Hair follicle dermal papilla cell (primary cell): ENCODE measurements around the genes LRRIQ1, NTS, CEP290 and DUSP6.

GRCh38 chr12:80878353-80878750 is 59.4 kb downstream of the LIN7A start:
- CAGE, long polyA plus RNA: no peak

DNA sequence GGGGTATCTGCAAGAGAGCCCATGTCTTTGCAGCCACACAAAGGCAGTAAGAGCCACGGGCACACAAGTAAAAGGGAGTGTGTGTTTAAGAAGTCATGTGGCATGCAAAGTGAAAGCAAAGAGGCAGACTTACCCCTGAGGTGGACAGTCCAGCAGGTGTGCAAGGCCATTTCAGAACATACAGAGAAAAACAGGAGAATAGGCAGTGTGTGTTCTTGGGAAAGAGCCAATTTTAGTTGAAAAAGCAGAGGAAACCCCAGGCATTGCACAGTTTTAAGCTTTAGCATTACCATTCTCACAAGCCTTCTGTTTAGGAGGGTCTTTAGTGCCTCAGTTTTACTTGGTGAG is 26.8 kb upstream of the TMTC2 start:
- CAGE, long polyA plus RNA: no peak

DNA sequence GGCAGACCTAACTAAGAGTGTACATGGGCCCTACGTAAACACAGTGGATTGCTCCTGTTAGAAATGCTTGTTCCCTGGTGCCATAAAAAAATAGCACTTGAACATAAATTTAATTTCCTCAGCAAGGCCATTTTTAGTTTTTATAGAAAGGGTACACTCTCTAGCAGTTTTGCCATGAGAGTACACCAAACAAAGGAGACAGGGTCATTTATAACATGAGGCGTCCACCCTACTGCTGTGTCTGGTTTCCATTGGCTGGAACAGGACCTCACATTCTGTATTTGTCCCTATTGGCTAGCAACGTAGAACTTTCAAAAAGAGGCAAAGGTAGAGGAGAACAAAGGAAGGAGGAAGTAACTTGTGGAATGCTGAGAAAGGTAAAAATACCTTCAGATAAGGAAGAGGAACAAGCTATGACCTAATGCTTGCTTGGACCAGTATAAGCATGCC is 118.1 kb downstream of the TMTC2 start:
- CAGE, long polyA plus RNA: no peak

DNA sequence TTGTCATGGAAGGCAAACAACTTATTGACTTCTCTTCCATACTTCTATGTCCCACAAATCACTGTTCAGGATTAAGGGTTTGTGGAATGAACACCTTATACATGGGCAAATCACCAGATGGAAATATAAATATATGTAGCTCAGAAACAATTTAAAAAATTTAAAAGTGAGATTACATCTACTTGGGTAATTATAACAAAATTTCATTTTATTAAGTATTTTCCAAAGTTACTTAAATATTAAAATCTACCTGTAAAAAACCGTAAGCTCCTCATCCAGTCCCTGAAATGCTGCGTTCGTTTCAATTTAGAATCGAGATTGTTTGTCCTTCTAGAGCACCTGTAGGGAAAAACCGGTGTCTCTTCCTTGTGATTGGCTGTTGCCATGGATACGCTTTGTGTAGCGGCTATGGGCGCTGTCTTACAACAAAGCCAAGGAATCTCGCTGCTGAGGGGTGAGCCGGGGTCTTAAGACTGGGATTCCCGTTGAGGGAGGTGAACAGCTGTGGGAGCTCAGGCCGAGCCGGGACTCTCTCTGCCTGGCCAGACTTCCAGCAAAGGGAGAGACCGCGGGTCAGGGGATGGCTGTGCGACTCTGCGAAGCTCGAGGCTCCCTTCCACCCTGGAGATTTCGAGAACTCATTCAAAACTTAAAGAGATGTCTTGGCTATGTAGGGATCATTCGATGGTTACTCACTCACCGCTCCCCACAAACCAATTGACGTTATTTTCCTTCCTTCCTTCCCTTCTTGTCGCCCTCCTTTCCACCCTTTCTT is at the start of gene LRRIQ1:
LRRIQ1 (plus strand) TSS at position 398 of the 775 bp plus-strand sequence.
- CAGE, long polyA plus RNA: no peak

DNA sequence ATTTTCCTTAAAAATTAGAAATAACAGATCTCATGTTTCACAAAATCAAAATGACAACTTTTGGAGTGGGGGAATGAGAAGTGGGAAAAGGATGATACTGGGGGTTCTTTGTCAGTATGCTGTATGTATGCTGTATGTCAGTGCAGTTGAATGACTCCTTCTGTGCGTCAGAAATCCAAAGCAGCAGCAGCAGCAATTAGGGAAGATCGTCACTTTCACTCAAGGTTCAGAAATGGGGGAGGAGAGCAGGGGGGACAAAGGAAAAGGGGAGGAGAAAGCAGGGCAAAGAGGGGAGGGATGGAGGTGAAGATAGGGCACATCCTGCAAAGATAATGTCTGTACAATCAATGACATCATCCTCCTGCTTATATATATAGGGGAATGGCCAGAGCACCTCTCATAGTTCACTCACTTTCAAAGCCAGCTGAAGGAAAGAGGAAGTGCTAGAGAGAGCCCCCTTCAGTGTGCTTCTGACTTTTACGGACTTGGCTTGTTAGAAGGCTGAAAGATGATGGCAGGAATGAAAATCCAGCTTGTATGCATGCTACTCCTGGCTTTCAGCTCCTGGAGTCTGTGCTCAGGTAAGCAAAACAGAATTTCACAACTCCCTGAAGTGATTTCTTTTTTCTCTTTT is at the start of gene NTS:
NTS (plus strand) TSS at position 400 of the 634 bp plus-strand sequence.
- CAGE, long polyA plus RNA: no peak

GRCh38 chr12:86601095-86601552 is 344.9 kb upstream of the MGAT4C start:
- CAGE, long polyA plus RNA: no peak

DNA sequence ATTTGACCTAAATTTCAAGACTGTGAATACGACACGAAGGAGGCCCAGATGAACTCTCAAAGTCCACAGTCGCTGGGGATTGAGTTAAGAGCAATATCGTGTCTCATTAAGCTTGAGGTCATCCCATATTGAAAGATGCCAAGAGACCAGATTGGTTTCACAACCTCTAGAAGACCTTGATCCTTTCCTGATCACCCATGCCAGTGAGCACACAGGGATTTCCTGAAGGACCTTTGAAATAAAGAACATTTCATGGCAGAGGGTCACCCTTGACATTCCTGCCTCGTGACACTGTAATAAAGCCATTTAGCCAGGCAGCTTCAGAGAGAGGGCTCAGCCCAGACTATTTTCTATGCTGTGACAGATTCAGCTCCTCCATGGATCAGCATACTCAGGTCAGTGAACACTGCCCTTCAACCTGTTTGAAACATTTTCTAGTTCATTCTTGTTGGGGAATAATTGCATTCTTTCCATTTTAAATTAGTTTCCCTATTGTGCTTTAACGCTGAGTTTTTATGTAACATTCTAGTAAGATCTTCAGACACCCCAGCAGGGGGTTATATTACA is 213.3 kb downstream of the C12orf50 start:
- CAGE, long polyA plus RNA: no peak

DNA sequence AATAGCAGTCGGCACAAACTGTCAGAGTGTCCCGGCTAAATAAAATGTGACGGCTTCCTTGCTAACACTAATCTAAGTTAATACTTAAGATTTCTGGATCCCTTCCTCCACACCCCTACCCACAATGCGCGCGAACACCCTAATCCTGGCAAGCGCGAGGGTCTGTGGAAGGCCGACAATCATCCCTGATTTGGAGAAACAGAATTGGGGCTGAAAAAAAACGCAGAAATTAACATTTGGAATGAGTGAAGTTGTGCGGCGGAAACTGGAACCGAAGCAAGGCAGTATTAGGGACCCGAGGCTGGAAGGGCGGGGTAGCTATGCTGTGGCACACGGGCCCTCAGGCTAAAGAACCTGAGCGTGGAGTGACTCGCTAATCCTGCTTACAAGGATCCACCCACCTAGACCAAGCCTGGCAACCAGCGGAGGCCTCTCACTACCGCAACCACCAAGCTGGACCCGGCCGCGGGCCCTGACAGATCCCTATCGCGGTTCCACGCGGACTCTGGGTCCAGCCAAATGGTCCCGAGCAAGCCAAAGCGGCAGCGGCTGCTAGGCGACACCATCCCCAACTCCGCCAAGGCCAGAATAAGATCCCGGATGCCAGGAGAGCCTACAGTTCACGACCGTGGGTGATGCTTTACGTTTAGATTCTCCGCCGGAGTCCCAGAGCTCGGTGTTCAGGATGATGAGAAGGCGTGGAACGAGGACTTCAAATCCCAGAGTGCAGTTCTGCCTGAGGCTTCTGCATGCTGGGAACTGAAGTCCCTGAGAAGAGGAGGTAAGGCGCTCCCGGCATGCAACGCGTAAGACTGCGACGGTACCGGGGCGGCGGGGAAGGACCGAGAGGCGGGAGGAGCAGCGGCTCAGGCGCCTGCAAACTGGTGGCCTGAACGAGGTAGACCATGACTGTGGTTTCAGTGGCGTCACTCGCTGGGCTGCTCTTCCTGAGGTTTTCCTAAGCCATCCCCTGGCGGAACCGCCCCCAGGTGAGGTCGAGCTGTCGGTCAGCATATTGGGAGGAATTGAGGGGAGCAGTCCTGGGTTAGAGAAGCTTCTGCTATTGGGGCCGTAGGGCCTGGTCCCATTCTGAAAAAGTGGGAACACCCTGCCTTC is at the start of gene CEP290:
CEP290 (minus strand) TSS at position 590 of the 1,116 bp plus-strand sequence.
- CAGE, long polyA plus RNA: no peak

DNA sequence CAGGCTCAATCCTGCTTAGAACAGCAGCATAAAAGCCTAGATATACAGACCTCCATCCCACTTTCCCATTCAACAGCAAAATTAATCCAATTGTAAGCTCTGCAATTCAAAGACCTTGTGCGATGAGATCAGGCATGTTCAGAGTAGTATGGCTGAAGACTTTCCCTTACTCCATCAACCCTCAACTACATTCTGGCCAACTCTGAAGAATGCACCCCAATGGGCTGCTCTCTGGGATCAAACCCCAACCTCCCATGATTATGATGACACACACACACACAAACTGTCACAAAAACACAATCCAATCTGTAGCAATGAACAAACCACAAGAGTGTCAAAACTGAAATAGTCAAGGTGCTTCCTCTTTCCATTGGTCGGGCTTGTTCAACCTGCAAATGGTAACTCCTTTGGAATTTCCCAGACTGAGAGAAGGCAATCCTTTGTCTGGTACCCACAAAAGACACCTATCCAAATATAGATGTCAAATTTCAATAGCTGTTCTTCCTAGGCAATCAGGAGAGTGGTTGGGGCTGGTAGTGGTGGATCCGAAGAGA is 191.8 kb downstream of the KITLG start:
- CAGE, long polyA plus RNA: no peak

DNA sequence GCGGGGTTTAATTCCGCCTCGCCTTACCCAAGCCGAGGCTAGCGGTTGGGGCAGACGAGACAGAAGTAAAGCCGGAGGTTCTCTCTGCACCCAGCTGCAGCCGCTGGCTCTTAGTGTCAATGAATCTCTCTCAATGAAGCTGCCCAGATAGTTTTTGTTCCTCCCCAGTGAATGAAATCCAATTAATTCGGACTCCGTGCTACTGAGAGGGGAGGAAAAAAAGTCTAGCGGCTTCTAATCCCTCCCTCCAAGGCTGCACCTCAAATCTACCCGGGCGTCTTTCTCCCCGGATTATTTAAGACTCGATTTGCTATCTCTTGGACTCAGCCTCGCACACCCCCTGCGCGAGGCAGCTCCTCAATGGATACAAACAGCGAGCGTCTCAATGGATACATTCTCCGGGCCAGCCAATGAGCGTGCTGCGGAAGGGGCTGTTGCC is at the start of gene DUSP6:
DUSP6 (minus strand) TSS at position 366 of the 439 bp plus-strand sequence.
- CAGE, long polyA plus RNA: no peak

DNA sequence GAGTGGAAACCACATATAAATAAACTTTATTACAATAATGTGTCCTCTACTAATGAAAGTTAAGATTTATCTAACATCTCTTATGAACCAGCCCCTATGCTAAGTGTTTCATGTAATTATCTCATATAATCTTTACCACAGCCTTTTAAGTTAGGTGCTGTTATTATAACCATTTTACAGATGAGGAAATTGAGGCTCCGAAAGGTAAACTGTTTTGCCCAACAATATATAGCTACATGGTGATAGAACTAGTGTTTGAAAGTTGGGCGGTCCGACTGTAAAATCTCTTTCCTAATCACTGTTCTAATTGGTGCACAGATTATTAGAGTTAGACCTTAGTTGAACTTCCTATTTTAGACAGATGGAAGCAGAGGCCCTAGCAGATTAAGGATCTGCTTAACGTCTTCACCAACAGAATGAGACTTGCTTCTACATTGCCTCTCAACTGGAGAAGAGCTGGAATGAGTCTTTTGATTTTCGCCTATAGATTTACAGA is 30.0 kb upstream of the DUSP6 start:
- CAGE, long polyA plus RNA: no peak

DNA sequence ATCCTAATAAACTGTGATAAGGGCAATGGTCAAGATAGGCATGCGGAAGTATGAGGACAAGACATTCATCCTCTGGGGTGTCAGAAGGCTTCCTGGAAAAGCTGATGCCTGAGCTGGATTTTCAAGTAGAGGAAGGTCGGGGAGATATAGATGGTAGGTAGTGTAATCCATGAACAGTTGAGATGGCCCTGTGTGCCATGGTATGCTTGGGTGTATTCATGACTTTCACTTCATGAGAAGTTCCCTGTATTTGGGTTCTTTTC is 38.7 kb upstream of the DUSP6 start:
- CAGE, long polyA plus RNA: no peak

DNA sequence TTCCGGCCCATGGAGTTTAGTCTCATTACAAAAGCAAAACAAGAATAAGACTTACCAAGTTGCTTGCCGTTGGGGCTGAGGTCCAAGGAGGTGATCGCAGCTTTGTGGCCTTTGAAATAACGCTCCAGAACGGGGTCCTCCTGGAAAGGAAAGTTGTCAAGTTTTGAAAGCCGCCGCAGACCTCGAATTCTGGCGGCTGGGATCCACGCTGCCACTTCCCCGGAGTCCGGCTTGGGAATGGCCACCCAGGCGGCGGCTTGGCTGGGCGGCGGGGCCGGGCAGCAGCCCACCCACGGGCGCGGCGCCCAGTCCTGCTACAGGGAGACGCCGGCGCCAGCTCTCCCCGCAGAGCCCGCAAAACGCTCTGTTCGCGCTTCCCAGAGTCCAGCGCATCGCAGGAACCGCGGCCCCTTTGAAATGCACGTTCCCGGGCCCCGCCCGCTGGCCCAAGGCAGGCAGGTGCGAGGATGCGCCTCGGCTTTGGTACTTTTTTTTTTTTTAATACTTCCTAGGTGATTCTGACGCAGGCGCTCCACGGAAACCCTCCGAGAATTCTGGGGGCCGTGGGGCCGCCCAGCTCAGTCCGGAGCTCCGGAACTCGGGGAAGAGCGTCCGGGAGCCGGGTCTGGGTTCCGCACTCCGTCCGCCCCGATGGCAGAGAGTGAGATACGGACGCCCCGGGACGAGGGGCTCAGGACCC is 619 bp upstream of the GALNT4 start:
- CAGE, long polyA plus RNA: no peak

DNA sequence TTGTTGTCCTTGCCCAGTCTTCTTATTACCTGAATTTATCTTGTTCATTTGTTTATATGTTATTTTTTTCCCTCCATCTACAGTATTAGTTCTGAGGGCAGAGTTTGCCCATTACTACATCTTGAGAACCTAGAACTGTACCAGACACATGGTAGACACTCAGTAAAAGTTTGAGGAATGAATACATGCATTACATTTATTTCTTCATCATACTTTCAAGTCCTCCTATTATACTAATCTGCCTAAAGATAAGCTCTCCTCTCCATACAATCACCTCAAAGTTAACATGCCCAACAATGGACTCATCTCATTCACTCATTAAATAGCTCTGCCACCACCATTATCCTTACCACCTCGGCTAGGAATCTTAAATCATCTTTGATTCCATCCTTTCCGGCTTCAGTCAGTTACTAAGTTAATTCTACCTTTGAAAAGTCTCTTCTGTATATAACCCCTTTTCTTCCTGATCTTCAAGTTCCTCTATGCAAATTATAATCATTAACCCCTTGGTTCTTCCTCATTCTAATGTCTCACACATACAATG is 51.8 kb downstream of the ATP2B1 start:
- CAGE, long polyA plus RNA: no peak

- CAGE, long polyA plus RNA: no peak
Measured at GRCh38 chr12:89694290-89694814, 14.3 kb downstream of the ATP2B1 start.

DNA sequence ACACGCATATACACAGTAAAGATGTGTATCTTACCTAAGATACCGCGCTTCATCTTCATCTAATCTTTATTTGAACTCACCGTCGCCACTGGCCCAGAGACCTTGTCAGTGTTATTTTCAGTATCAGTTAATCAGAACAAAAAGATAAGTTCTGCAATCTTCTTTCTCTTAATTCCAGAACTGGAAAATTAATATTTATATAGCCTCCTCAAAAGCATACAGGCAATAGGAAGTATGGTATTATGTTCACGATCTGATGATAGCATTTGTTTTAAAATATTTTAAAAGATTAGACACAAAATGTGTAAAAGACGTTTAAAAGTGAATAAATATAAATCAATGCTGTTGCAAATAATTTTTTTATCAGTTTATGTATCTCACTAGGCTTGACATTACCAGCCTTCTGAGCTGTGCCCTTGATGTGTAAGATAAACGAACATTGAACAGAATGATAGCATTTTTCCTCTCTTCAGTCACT is 1.9 kb upstream of the ATP2B1 start:
- CAGE, long polyA plus RNA: no peak

- CAGE, long polyA plus RNA: no peak
Measured at GRCh38 chr12:90954529-90954903, 460 bp downstream of the CCER1 start.

- CAGE, long polyA plus RNA: no peak
Measured at GRCh38 chr12:91778464-91778784, 367.2 kb downstream of the BTG1 start.

GRCh38 chr12:92113209-92113941 is 32.3 kb downstream of the BTG1 start:
- CAGE, long polyA plus RNA: no peak

- CAGE, long polyA plus RNA: no peak
Measured at GRCh38 chr12:92136358-92137246, 9.0 kb downstream of the BTG1 start.